Adrenal gland (tissue), 7 donors: ENCODE data around the gene RAP1GAP.

GRCh38 chr1:21294247-21295044 lies 4.2 kb upstream of the ECE1 start:
- PRO-cap, 3 experiments = peak in 2 of 3 experiments; most common plus-strand start chr1:21294454 (in 1); most common minus-strand start chr1:21294413 (in 2)
- RAMPAGE, long total RNA, 4 experiments = no peak in any of the 4 experiments
- RRBS = no CpG with 5 or more reads among the region's 13 CpGs

GRCh38 chr1:21295045-21295384 lies 4.8 kb upstream of the ECE1 start:
- PRO-cap, 3 experiments = no peak in any of the 3 experiments
- RAMPAGE, long total RNA, 4 experiments = no peak in any of the 4 experiments
- RRBS = no CpG with 5 or more reads among the region's 1 CpG

DNA sequence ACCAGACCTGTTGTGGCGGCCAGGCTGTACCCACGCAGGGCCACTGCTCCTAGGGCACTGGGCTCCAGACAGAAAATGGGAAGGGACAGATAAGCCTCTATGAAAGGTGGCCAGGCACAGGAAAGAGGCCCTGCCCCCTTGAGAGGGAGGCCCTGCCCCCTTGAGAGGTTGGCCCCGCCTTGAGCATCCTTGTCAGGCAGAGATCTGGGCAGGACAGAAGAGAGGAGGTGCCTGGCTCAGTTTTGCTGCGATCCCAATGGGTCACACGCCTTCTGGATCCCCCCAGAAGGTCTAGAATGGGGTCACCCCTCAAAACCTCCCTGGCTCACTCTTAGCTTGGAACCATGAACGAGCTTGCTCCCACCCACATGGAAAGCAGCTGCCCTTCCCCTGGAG lies 17.4 kb upstream of the ECE1 start:
- PRO-cap, 3 experiments = peak in 2 of 3 experiments; most common plus-strand start position 199 of the sequence (in 1); most common minus-strand start position 76 of the sequence (in 1)
- RAMPAGE, long total RNA, 4 experiments = no peak in any of the 4 experiments
- RRBS = no CpG with 5 or more reads among the region's 6 CpGs

- PRO-cap, 3 experiments = peak in 3 of 3 experiments; most common plus-strand start chr1:21317551 (in 2); most common minus-strand start chr1:21317396 (in 1)
- RAMPAGE, long total RNA, 4 experiments = no peak in any of the 4 experiments
- RRBS = no CpG with 5 or more reads among the region's 21 CpGs
Measured at GRCh38 chr1:21317186-21317963, 27.1 kb upstream of the ECE1 start.

DNA sequence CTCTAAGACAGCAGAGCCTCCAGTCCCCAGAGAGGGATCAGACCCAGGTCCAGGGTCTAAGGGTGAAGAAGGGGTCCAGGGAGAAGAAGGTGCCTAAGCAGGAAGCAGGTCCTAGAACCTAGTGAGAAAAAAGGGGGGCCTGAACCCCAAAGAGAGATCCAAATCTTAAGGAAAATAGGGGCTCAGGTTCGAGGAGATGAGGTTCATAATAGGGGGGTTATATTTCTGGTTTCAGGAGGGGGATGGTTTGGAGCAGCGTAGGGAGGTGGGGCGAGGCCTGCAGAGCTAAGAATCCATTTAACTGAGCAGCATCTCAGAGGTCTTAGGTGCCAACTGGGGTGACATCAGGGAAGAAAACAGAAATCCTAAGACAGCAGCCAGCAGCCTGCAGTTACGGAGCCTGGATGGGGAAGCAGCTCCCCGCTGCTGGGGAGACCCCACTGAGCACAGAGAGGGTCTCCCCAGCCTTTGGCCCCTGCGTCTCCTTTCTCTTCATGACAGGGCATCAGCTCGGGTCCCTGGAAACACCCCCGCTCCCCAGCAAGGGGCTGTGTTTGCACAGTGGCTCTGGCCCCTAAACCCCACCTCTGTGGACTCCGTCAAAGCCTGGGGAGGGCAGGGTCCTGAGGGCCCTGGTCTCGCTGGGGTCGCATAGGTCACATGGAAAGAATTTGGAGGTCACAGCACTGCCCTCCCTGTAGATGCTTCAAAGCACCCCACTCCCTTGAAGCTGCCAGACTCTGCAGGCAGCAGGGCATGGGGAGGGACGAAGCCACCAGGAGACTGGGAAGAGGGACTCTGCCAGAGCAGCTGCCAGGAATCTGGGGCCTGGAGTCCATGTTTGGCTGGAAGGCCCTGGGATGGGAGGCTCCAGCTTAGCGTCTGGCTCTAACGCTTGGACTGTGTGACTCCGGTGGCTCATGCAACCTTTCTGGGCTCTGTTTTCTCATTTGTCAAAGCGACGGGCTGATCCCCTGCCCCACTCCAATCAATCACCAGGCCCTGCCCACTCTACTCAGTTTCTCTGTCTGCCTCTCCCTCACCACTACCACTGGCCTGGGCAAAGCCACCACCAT lies 36.5 kb upstream of the ECE1 start:
- PRO-cap, 3 experiments = peak in 1 of 3 experiments; most common minus-strand start position 902 of the sequence (in 1)
- RAMPAGE, long total RNA, 4 experiments = no peak in any of the 4 experiments
- RRBS = no CpG with 5 or more reads among the region's 17 CpGs

DNA sequence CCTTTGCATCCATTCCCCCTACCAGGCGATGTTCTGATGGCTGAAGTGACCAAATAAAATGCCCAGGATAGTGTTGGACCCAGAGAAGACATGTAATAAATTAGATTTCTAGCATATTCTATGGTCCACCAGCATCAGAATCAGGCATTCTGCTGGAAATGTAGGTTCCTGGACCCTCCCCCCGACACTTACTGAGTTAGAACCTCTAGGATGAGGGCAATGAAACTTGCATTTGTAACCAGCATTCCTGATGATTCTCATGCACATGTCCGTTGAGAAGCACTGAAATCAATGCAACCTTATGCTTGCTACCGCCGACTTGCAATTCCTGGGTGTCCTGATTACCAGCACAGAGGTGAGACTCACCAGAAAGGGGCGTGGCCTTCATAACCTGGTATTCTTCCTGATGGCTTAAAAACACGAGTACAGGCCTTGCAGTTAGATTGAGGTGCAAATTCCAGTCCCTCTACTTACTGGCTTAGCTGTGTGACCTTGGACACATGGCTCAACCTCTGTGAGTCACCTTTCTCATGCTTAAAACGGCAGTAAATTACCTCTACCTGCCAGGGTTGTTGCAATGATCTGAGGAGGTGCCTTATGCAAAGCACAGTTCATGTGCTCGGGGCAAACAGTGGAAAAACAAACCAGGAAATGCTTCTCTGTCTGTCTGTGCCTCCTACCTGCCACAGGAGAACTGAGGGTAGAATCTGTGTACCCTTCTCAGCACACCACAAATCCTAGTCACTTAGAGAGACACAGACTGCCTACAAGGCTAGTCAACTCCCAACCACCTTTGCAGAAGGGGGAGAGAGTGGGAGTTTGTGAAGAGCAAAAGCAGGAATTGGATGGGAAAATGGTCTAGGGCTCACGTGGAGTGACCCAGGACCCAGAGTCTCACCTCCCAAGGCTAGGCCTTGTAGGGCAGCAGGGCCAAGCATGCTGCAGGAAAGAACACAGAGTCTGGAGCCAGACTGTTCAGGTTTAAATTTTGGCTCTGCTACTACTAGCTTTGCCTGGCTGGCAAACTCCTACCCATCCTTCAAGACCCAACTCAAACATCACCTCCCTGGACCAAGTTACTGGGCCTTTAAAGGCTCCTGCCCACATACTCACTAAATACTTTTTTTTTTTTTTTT lies 39.1 kb upstream of the ECE1 start:
- PRO-cap, 3 experiments = peak in 2 of 3 experiments; most common plus-strand start position 607 of the sequence (in 1); most common minus-strand start position 327 of the sequence (in 2)
- RAMPAGE, long total RNA, 4 experiments = start-site peak on the minus strand in 1 of 4 experiments, centred at position 472 of the sequence, 15 reads per replicate
- RRBS = no CpG with 5 or more reads among the region's 10 CpGs

- PRO-cap, 3 experiments = no peak in any of the 3 experiments
- RAMPAGE, long total RNA, 4 experiments = no peak in any of the 4 experiments
- RRBS = no CpG with 5 or more reads among the region's 6 CpGs
Measured at GRCh38 chr1:21346257-21346374, 55.9 kb upstream of the ECE1 start.

DNA sequence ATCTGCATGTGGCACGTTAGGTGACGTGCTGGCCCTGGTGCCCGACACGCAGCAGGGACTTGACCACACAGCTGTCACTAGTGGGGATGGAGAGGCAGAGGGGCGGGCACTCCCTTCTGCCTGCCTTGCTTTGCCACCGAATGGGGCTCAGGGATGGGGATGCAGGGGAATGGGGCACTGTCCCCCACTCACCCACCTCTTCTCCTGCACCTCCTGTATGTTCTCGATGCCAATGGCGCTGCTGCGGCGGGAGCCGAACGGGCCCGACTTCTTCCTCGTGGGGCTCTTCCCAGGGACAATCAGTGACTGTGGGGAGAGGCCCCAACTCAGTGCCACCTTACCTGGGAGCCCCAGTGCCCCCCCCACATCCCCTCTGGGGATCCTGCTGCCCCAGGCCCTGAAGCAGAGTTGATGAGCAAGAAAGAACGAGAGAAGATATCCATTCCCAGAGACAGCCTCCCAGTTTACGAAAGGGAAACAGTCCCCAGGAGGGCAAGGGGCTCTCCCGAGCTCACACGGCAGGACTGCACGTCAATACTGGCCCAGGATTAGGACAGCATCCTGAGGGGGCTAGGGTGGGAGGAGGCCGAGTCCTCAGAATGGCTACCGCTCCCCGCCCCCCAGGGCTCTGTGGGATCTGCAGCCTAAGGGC lies 66.4 kb downstream of the RAP1GAP start:
- PRO-cap, 3 experiments = no peak in any of the 3 experiments
- RAMPAGE, long total RNA, 4 experiments = no peak in any of the 4 experiments
- RRBS = no CpG with 5 or more reads among the region's 22 CpGs

GRCh38 chr1:21614511-21615397 lies 54.4 kb downstream of the RAP1GAP start:
- PRO-cap, 3 experiments = no peak in any of the 3 experiments
- RAMPAGE, long total RNA, 4 experiments = no peak in any of the 4 experiments
- RRBS = 53% methylated on average over 4 of the region's 12 CpGs

DNA sequence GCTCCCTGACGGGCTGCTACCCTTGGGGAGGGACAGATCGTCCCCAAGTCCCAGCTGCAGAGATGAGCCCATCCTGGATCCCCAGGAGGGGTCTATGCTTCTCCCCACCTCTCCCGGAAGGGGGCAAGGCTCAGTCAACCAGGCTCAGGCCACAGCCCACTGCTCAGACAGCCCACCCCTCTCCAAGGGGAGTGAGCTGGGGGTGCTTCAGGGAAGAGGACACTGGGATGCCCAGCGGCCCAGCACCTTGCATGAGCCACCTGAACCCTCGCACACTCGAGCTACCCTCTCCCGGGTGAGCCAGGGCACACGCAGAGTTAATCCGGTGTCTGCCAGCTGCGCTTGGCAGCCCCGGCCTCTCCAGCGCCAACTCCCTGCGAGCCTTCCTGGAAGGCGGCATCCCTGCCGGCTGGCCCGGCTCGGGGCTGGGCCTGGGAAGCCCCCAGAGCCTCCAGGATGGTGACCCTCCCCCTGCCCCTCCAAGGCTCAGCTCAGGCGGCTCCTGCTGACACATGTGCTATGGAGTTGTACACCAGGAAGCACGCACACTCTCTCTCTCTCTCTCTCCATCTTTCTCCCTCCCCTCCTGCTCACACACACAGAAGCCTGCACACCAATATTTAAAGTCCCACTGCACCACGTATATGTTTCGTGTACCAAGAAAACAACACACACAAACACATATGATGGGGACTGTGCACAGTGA lies 48.7 kb downstream of the RAP1GAP start:
- PRO-cap, 3 experiments = peak in 1 of 3 experiments; most common plus-strand start position 520 of the sequence (in 1); most common minus-strand start position 316 of the sequence (in 1)
- RAMPAGE, long total RNA, 4 experiments = no peak in any of the 4 experiments
- RRBS = 3% methylated on average over 5 of the region's 21 CpGs

DNA sequence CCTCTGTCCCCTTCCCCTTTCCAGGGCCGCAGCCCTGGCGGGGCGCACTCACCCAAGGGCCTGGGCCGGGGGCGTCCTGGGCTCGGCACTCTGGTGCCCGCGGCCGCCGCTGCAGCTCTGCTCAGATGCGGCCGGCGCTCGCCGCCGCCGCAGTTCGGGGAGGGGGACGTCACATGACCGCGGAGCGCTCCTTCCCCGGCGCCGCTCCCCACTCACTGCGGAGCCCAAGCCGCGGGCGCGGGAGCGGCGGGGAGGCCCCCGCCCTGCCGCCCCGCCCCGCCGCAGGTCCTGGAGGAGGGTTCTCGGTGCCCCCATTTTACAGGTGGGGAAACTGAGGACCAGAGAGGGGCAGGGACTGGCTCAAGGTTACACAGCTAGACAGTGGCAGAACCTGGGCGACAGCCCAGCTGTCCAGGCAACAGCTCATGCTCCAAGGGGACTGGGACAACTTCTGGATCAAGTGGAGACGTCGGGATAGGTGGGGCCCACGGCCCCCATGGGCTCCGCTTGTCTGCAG lies at the start of gene RAP1GAP:
Gene RAP1GAP, minus strand, starts transcription at position 156 of the 517 bp plus-strand sequence.
- PRO-cap, 3 experiments = peak in 3 of 3 experiments; most common plus-strand start position 124 of the sequence (in 3); most common minus-strand start position 217 of the sequence (in 3)
- RAMPAGE, long total RNA, 4 experiments = start-site peak on the minus strand in 4 of 4 experiments, centred at positions 122 to 136 of the sequence, 232 to 3,017 reads per replicate
- RRBS = 2% methylated on average over 20 of the region's 43 CpGs

DNA sequence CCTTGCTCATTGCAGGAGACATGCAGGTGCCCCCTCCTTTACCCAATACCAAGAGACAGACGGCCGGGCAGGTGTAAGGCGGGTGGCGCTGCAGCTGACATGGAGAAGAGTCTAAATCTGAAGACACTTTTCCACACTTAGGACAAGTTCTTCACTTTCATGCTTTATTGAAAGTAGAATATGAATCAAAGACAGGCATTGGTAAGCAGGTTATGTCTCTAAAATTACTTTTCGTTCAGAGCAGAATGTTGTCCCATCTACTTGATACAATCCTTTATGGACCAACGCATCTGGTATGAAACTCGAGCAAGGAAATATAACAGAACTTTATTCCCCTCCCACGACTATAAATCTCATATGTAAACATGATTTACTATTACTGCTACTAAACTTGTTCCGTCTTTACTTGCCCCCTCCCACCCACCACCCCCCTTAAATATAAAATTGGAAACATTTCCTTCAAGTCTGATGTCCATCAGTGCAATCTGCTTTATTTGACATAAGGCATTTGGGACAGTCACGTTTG lies 9.7 kb upstream of the RAP1GAP start:
- PRO-cap, 3 experiments = no peak in any of the 3 experiments
- RAMPAGE, long total RNA, 4 experiments = no peak in any of the 4 experiments
- RRBS = no CpG with 5 or more reads among the region's 10 CpGs

- PRO-cap, 3 experiments = no peak in any of the 3 experiments
- RAMPAGE, long total RNA, 4 experiments = start-site peak on the minus strand in 1 of 4 experiments, at chr1:21747089-21747095 at its widest, 25 reads per replicate
- RRBS = no CpG with 5 or more reads among the region's 2 CpGs
Measured at GRCh38 chr1:21746974-21747416, 36.0 kb downstream of the USP48 start.

- PRO-cap, 3 experiments = peak in 3 of 3 experiments; most common plus-strand start chr1:21765316 (in 3); most common minus-strand start chr1:21765210 (in 2)
- RAMPAGE, long total RNA, 4 experiments = no peak in any of the 4 experiments
- RRBS = no CpG with 5 or more reads among the region's 21 CpGs
Measured at GRCh38 chr1:21764527-21765593, 18.1 kb downstream of the USP48 start.

GRCh38 chr1:21864749-21865127 lies 52.7 kb downstream of the LDLRAD2 start:
- PRO-cap, 3 experiments = no peak in any of the 3 experiments
- RAMPAGE, long total RNA, 4 experiments = no peak in any of the 4 experiments
- RRBS = 91% methylated on average over 9 of the region's 27 CpGs

GRCh38 chr1:21865596-21866767 lies 53.9 kb downstream of the LDLRAD2 start:
- PRO-cap, 3 experiments = no peak in any of the 3 experiments
- RAMPAGE, long total RNA, 4 experiments = no peak in any of the 4 experiments
- RRBS = no CpG with 5 or more reads among the region's 18 CpGs

- PRO-cap, 3 experiments = peak in 3 of 3 experiments; most common plus-strand start chr1:22024936 (in 3); most common minus-strand start chr1:22024947 (in 2)
- RAMPAGE, long total RNA, 4 experiments = no peak in any of the 4 experiments
- RRBS = no CpG with 5 or more reads among the region's 20 CpGs
Measured at GRCh38 chr1:22024753-22025327, 23.4 kb downstream of the CELA3A start.

- PRO-cap, 3 experiments = peak in 3 of 3 experiments; most common plus-strand start chr1:22053317 (in 3); most common minus-strand start chr1:22053485 (in 3)
- RAMPAGE, long total RNA, 4 experiments = no peak in any of the 4 experiments
- RRBS = 2% methylated on average over 22 of the region's 98 CpGs
Measured at GRCh38 chr1:22052855-22053886, 662 bp downstream of the CDC42 start.

GRCh38 chr1:22089716-22090391 lies 37.3 kb downstream of the CDC42 start:
- PRO-cap, 3 experiments = no peak in any of the 3 experiments
- RAMPAGE, long total RNA, 4 experiments = no peak in any of the 4 experiments
- RRBS = no CpG with 5 or more reads among the region's 7 CpGs

- PRO-cap, 3 experiments = no peak in any of the 3 experiments
- RAMPAGE, long total RNA, 4 experiments = no peak in any of the 4 experiments
- RRBS = no CpG with 5 or more reads among the region's 3 CpGs
Measured at GRCh38 chr1:22092081-22092990, 39.8 kb downstream of the CDC42 start.